ENCODE measurements around a stretch of chr14.

GRCh38 chr14:52729525-52730072 lies 367 bp upstream of the STYX start:
- CAGE, long polyA plus RNA, result no peak
- RRBS, result no CpG with 5 or more reads among the region's 22 CpGs

DNA sequence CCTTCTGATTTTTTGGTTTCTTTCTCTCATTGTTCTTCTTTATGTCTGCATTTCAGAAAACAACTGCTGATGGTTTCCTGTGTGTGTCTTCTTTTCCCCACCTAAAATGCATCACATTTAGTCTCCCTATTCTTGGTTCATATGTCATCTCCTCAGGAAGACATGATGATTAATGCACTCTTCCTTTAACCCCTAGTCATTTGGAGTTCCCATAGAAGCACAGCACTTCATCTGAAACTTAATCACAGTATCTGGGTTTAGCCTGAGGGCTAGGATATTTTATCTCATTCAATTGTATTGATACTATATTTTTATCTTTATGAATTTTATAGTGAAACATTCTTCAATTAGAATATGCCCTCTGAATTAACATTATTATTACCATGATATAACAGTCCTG lies 21.5 kb downstream of the GNPNAT1 start:
- CAGE, long polyA plus RNA, result no peak

DNA sequence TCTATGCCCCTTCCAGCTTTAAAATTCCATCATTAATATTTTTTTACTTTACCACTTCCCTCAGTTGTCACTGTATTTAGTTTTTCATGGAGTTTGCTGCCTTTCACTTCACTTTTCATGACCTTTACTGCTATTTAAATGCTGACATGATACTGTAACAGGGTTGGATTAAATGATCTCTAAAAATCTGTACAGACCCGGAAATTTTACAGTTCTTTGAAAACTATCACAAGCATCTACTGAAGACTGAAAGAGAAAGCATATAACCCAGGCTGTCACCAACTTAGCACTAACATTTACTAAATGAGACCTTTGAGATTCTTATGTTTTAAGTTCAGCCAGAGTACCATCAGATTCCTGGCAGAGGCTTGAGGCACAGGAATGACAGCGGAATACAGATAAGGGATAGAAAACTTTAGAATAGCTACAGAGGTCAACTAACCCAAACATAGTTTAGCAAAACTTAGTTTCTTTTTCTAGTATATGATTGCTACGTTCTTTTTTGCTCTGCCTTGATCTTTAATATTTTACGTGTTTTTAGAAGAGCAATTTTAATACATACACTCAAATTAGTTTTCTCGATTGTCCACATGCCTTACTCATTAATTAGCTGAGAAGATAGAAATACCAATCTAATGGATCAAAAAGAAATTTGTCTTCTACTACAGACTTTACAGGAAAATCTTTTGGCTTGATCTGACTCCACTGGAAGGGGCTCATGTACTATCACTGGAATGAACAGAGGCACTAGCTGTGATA lies 91.7 kb upstream of the FERMT2 start:
- CAGE, long polyA plus RNA, result no peak
- RRBS, result no CpG with 5 or more reads among the region's 5 CpGs

GRCh38 chr14:53091507-53092070 lies 61.5 kb downstream of the DDHD1 start:
- CAGE, long polyA plus RNA, result no peak

- CAGE, long polyA plus RNA, result no peak
- RRBS, result 3% methylated on average over 6 of the region's 33 CpGs
Observed at GRCh38 chr14:53151522-53152277, 1.4 kb downstream of the DDHD1 start.

GRCh38 chr14:54299383-54300012 lies 97.3 kb upstream of the CDKN3 start:
- CAGE, long polyA plus RNA, result no peak
- RRBS, result no CpG with 5 or more reads among the region's 15 CpGs

- CAGE, long polyA plus RNA, result no peak
- RRBS, result no CpG with 5 or more reads among the region's 12 CpGs
Observed at GRCh38 chr14:54443694-54444244, 2.6 kb upstream of the CNIH1 start.

GRCh38 chr14:54642495-54643436 lies 75.8 kb downstream of the SAMD4A start:
- CAGE, long polyA plus RNA, result no peak
- RRBS, result no CpG with 5 or more reads among the region's 10 CpGs

- CAGE, long polyA plus RNA, result no peak
- RRBS, result no CpG with 5 or more reads among the region's 4 CpGs
Observed at GRCh38 chr14:54660044-54660578, 93.2 kb downstream of the SAMD4A start.

DNA sequence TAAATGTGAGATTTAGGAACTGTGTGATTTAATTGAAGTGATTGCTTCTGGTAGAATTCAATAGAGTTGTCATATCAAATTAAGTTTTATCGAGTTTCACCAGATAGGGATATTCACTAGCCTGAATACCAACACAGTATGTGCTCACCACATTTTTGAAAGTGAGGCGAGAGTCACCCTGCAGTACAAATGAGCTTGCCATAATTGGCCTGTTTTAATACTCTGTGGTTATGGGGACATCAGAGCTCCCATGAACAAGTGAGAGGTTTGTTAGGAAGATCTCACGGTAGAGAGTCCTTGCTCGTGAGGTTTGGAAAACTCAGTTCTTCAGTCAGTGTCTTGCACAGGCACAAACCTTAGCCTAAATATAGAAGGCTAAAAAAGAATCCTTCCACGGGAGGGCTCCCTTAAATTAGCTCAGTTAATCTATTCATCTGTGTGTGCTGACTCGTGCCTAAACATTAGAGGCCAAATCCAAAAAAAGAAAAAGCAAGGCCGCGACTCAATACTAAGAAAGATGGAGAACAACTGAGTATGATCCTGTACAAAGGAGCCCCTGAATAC lies 108.7 kb downstream of the SAMD4A start:
- CAGE, long polyA plus RNA, result no peak
- RRBS, result no CpG with 5 or more reads among the region's 8 CpGs

DNA sequence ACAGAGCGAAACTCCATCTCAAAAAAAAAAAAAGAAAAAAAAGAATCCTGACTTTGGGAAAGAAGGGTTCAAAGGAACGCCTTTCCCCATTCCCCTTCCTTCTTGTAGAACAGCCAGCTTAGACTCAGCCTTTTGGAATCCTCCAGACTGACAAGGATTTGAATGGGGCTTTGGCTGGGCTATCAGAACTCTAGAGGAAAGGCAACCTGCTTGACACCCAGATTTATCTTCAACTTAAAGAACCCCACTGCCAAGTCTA lies 152.0 kb downstream of the SAMD4A start:
- CAGE, long polyA plus RNA, result no peak
- RRBS, result no CpG with 5 or more reads among the region's 2 CpGs

- CAGE, long polyA plus RNA, result no peak
Observed at GRCh38 chr14:54837696-54837886, 65.0 kb downstream of the GCH1 start.

GRCh38 chr14:54844487-54844893 lies 58.1 kb downstream of the GCH1 start:
- CAGE, long polyA plus RNA, result no peak
- RRBS, result no CpG with 5 or more reads among the region's 2 CpGs

GRCh38 chr14:55026342-55026917 lies 469 bp downstream of the WDHD1 start:
- CAGE, long polyA plus RNA, result no peak
- RRBS, result 3% methylated on average over 1 of the region's 13 CpGs

GRCh38 chr14:55058812-55059518 lies 7.5 kb downstream of the MAPK1IP1L start:
- CAGE, long polyA plus RNA, result no peak
- RRBS, result no CpG with 5 or more reads among the region's 9 CpGs

DNA sequence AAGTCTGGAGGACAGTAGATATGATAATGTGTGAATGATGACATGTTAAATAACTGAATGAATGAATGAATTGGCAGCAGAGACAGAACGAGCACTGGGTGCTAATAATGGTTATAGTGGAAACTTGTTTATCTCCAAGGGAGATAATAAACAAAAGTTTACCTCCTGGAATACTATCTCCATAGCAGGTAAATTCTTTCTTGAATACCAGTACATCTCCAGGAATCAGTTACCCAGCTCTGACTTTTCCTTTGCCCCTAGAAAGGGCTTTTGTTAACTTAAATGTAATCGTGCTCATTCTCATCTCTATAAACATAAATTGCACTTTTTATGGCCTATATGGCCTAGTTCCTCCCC lies 7.2 kb upstream of the LGALS3 start:
- CAGE, long polyA plus RNA, result no peak
- RRBS, result no CpG with 5 or more reads among the region's 2 CpGs

- CAGE, long polyA plus RNA, result no peak
Observed at GRCh38 chr14:55128710-55128847, 473 bp upstream of the LGALS3 start.

DNA sequence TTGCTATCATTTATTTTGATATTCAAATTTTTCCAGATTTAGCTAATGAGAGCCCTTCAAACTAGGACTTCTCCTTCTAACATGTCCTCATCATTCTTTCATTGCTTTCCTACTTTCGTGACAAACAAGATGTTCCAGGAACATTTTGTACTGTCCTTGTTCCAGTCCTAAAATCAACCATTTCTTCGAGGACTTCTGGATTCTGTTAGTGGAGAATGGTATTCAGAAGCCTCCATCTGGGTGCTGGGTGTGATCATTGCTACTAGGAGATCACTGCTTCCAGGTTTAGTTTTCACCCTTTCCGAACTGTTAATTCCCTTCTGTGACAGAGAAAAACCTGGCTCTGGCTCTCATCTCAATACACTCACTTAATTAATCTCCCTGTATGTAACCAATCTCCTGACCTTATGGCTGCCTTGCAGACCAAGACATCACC lies 29.5 kb upstream of the FBXO34 start:
- CAGE, long polyA plus RNA, result no peak
- RRBS, result no CpG with 5 or more reads among the region's 3 CpGs

GRCh38 chr14:55351145-55351741 lies 60.4 kb downstream of the ATG14 start:
- CAGE, long polyA plus RNA, result no peak
- RRBS, result no CpG with 5 or more reads among the region's 14 CpGs

DNA sequence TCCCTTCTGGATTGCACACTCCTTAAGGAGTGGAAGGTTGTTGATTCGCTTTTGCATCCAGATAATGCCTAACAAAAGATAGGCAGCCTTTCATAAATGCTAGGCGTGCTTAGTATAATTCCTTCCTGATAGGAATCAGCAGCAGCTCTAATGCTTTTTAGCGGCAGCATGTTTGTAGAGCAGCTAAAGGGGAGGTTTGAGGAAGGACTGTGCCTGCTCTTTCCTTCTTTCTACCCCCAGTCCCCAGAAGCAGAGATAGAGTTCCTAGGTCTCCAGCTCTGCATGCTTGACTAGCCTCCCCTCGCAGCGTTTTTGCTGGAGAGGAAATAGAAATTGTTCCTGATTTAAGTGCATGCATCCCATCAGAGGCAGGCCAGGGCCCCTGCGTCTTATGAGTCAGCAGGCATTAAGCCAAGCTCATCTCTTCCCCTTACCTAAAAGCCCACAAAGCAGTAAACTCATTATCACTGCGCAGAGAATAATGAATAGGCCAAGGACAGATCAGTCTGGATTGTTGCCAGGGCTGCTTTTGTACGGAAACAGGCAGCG lies 14.0 kb upstream of the TBPL2 start:
- CAGE, long polyA plus RNA, result no peak
- RRBS, result no CpG with 5 or more reads among the region's 9 CpGs